ENCODE data around the gene KREMEN1.

- PRO-cap, result bidirectional peak, plus-strand start at chr22:26672747, minus-strand start at chr22:26672671; bidirectional peak, plus-strand start at chr22:26673104, minus-strand start at chr22:26672964
- RAMPAGE, long total RNA, 3 experiments, result start-site peak on the plus strand in 2 of 3 experiments, at chr22:26672747-26672812 at its widest, 9 to 24 reads per replicate
These were observed 51.0 kb downstream of the CRYBA4 start for GRCh38 chr22:26672425-26673553.

DNA sequence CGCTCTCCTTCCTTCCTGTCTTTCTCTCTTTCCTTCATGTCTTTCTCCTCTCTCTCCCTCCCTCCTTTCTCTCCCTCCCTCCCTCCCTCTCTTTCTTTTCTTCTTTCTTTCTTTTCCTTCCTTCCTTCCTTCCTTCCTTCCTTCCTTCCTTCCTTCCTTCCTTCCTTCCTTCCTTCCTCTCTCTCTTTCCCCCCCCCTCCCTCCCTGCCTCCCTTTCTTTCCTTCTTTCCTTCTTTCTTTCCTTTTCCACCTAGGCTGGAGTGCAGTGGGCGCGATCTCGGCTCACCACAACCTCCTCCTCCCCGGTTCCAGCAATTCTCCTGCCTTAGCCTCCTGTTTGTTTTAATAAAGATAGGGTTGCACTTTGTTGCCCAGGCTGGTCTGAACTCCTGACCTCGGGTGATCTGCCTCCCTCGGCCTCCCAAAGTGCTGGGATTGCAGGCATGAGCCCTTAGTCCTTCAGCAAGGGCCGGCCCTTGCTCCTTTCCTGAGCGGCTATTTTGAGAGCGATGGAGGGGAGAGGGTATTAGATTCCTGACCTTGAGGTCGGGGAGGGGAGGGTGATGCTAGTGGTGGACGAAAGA, 280.9 kb downstream of the CRYBA4 start:
- PRO-cap, result no peak
- RAMPAGE, long total RNA, 3 experiments, result no peak in any of the 3 experiments

DNA sequence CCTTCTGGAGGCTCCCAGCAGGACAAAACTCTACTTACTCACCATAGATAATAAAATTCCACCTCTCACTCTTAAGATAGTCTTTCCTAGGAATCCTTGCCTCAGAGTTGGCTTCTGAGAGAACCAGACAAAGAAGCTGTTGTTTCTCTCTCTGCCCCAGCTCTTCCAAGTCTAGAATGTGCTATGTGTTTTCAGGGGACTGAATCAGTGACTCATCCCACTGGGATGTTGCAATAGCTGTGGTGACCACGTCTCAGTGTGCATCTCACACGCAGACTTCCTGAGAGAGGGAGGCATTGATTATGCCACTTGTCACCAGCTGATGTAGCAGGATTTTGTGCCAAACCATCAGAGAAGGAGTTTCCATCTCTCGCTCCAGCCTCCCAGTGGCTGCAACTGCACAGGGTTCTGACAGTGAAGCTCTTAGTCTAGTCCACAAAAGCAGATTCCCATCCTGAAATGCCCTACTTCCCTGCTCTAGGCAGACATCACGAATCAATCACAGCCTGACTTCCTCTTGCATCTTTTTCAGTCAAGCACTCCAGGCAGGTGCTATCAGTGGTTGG, 491.4 kb downstream of the CRYBA4 start:
- PRO-cap, result no peak
- RAMPAGE, long total RNA, 3 experiments, result no peak in any of the 3 experiments

DNA sequence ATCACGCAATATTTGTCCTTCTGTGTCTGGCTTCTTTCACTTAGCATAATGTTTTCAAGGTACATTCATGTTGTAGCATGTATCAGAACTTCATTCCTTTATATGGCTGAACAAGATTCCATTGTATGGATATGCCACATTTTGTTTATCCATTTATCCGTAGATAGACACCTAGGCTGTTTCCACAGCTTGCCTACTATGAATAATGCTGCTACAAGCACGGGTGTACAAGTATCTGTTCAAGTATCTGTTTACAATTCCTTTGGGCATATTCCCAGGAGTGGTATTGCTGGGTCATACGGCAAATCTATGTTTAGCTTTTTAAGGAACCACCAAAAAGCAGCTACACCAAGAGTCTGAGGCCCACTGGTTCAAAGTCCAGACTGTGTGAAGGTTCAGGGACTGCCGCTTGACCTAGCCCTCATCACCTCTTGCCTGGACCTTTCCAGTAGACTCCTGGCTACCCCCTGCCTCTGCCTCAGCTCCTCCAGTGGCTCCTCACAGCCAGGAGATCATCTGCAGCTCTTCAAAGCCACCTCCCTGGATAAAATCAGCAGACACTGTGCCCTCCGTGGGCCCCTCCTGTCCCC, 160.5 kb downstream of the MN1 start:
- PRO-cap, result bidirectional peak, plus-strand start at position 361 of the sequence, minus-strand start at position 207 of the sequence
- RAMPAGE, long total RNA, 3 experiments, result no peak in any of the 3 experiments

DNA sequence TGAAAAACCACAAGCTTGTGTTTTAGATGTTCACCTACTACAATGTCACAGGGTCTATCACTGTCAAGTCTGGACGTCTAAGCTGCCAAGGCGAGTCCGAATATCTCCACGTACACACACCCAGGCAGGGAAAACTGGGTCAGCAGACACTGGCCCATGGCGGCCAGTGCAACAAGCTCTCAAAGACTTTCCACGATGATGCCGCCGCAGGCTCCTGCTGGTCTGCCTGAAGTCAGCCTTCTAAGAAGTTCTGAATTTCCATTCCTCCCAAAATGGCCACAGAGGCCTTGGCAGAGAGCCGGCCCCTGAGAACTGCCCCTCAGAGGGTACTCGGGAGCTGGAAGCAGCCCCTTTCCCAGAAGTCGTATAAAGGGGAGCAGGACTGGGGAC, 17.8 kb downstream of the MN1 start:
- PRO-cap, result unidirectional peak, plus-strand start at position 145 of the sequence
- RAMPAGE, long total RNA, 3 experiments, result no peak in any of the 3 experiments

DNA sequence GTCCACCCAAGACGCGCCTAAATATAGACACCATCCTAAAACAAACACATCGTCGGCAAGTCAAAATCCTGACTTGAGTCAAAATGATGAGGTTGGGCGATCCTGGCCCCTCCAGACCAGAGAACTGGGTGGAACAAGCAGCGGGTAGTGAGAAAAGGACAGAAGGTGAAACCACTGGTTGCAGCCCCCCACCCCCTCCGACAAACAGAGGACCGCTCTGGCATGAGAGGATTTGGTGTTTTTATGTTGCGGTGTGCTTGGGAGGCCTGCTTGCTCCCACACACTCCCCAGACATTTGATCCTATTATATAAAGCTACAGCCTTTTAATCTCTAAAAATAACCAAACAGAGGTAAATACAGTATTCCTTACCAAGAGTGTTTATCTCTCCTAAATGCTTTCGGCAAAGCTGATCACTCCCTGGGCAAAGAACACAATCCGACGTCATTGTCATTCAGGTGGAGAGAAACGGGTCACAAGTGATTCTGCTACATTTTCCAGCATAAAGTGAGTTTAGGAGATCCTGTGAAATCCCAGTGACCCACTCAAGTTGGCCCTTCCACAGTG, 10.1 kb downstream of the MN1 start:
- PRO-cap, result no peak
- RAMPAGE, long total RNA, 3 experiments, result no peak in any of the 3 experiments

GRCh38 chr22:27793173-27793535, 8.4 kb downstream of the MN1 start:
- PRO-cap, result no peak
- RAMPAGE, long total RNA, 3 experiments, result no peak in any of the 3 experiments

GRCh38 chr22:27794948-27795488, 6.5 kb downstream of the MN1 start:
- PRO-cap, result no peak
- RAMPAGE, long total RNA, 3 experiments, result no peak in any of the 3 experiments

- PRO-cap, result no peak
- RAMPAGE, long total RNA, 3 experiments, result no peak in any of the 3 experiments
These were observed 30.7 kb downstream of the PITPNB start for GRCh38 chr22:27888024-27889093.

GRCh38 chr22:27896050-27897165, 22.6 kb downstream of the PITPNB start:
- PRO-cap, result no peak
- RAMPAGE, long total RNA, 3 experiments, result no peak in any of the 3 experiments

- PRO-cap, result no peak
- RAMPAGE, long total RNA, 3 experiments, result no peak in any of the 3 experiments
These were observed 336.3 kb upstream of the PITPNB start for GRCh38 chr22:28255328-28255686.

GRCh38 chr22:28581201-28581665, 98.4 kb downstream of the TTC28 start:
- PRO-cap, result no peak
- RAMPAGE, long total RNA, 3 experiments, result no peak in any of the 3 experiments

DNA sequence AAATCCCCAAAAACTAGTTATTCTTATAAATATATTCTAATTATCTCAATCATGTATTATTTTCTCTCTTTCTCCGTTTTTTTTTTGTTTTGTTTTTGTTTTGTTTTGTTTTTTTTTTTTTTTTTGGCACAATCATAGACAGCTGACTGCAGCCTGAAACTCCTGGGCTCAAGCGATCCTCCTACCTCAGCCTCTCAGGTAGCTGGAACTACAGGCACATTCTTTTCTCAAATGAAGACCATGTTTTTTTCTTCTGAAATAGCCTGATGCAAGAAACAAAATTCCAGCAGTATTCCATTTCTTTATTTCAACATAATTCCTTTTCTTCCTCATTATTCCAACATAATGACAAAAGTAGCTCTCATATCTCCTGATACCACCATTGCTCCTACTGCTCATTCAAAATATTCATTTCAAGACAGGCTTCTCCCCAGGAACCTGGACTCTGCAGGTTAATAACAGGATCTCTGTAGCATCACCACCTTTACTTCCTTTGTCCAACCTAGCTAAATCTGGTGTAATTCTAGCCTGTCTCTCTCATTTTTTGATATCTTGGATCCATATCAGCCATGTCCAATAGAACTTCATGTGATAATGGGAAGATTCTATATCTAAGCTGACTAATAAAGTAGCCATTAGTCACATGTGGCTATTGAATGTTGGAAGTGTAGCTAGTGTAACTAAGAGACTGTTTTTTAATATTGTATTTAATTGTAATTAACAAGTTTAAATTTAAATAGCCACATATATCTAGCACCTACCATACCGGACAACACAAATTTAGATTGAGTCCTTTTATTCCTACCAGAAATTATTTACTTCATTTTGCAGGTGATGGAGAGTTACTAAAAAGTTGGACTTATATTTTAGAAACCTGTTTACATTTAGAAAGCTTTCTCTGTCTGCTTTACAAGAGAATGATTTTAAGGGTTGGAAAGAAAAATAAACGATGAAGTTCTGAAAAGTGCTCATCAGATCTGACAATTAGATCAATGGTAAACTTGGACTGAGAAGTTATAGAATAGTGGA, 95.4 kb downstream of the TTC28 start:
- PRO-cap, result no peak
- RAMPAGE, long total RNA, 3 experiments, result no peak in any of the 3 experiments

DNA sequence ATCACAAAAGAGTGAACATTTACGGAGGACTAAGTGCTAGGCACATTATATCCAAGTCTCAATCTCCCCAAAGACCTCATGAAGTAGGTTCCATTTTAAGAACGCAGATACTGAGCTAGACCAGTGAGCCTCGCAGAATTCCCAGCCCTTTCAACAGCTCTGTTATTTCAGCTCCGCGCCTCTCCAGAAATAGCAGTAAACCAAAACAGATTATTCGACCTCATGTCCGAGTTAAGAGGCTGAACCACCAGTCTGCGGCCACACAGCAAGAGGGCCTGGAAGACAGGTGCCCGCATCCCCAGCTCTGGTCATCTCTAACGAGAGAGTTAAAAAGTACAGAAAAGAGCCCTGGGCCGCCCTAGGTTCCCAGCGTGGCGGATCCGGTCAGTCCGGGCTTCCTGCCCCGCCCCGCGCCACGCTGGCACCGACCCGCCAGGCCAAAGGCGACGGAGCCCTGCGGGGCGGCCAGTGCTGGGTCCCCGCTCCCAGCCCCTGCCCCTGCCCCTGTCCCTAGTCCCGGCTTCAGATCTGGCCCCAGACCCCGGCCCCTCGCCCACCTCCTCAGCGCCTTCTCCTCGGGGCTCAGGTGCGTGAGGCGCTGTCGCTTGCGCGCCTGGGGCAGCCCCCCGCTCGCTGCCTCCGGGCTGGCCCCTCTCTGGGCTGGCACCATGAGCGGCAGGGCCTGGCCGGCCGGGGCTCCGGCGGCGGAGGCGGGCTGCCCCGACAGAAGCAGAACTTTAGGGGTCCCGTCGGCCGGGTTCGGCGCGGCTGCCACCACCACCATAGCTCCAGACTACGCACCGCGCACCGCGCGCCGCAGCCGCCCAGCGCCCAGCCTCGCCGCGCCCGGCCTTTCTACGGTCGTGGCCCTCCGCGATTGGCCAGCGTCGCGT, 27.5 kb downstream of the CCDC117 start:
- PRO-cap, result bidirectional peak, plus-strand start at position 440 of the sequence, minus-strand start at position 316 of the sequence; bidirectional peak, plus-strand start outside the sequence, minus-strand start at position 826 of the sequence
- RAMPAGE, long total RNA, 3 experiments, result no peak in any of the 3 experiments

GRCh38 chr22:28801908-28803118, 29.8 kb downstream of the CCDC117 start:
- PRO-cap, result no peak
- RAMPAGE, long total RNA, 3 experiments, result no peak in any of the 3 experiments

- PRO-cap, result no peak
- RAMPAGE, long total RNA, 3 experiments, result no peak in any of the 3 experiments
These were observed 1.8 kb downstream of the ZNRF3 start for GRCh38 chr22:28885097-28885665.

- PRO-cap, result unidirectional peak, minus-strand start at chr22:28892309
- RAMPAGE, long total RNA, 3 experiments, result no peak in any of the 3 experiments
These were observed 8.8 kb downstream of the ZNRF3 start for GRCh38 chr22:28892111-28892545.

DNA sequence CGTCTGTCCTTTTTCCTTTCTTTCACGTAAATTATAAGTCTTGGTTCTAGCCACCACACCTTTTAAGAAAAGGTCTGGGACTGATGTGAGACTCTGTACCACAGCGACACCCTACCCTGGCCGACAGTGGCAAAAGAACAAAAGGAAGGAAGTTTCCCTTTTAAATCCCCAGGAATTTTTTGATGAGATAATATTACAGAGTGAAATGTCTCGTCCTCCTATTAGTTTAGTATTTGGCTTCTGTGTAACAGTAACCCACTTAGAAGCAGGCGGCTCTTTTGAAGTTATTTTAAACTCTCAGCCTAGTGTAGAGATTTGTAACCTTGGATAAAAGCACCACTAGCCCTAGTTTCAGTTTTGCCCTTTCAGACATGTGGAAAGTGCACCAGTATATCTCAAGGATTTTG, 84.2 kb downstream of the C22orf31 start:
- PRO-cap, result no peak
- RAMPAGE, long total RNA, 3 experiments, result no peak in any of the 3 experiments

DNA sequence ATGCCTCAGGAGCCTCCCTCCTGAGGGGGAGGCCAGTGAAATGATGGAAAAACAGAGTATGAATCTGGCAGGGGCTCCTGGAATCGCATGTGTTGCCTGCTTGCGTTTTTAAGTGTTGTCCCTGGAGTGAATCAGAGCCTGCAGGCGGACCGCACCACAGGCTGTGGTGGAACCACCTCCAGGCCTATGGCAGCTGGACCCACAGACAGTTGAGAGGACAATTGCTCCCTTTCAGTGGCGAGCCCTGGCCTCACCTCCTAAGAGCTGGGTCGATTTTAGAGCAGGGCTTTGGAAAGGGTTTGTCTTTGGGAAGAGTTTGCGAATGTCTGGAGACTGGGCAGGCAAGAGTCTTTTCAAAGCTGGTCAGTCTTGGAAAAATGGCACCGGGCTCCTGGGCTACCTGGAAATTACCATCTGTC, 963 bp upstream of the C22orf31 start:
- PRO-cap, result no peak
- RAMPAGE, long total RNA, 3 experiments, result no peak in any of the 3 experiments

DNA sequence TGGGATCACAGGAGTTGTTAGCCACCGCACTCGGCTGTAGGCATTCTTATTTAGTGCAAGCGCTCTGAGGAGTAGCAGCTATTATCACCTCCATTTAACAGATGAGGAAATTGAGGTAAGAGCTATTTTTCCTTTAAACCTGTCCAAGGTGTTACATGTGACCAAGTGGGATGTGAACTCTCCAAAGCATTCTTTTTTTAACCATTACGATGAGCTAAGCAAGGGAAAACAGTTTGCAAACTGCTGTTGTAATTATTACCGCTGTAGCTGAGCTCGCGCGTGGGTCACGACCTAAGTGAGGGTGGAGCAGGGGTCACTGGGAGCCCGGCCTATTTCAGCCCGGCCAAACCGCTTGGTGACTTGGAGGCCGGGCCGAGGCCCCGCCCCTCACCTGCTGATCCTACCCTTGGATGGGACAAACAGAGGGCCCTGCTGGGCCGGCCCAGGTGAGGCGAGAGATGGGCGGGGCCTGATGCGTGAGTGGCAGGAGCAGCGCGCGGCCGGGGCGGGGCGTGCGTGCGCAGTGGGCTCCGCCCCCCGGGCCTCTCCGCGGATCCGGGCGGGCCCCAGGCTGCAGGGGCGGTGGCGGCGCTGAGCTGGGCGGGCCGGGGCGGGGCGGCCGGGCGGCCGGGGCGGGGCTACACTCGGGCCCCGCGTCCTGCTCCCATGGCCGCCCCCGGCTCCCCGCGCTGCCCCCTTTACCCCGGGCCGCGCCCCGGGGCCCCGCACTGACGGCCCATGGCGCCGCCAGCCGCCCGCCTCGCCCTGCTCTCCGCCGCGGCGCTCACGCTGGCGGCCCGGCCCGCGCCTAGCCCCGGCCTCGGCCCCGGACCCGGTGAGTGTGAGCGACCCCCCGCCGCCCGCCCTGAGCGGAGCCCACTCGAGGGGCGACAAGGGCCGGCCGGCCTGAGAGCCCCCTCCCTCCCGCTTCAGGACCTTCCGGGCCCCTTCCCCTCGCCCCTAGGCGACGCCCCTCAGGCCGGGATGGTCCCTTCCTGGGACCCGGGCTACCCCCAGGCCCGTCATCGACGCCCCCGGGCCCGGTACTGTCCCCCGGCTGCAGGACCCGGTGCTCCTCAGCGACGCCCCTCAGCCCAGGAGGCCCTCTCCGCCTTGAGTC, at the start of gene KREMEN1:
Gene KREMEN1 (plus strand): TSS at position 643 of the 1,120 bp plus-strand sequence.
- PRO-cap, result unidirectional peak, plus-strand start at position 550 of the sequence; unidirectional peak, plus-strand start at position 643 of the sequence; unidirectional peak, plus-strand start at position 728 of the sequence
- RAMPAGE, long total RNA, 3 experiments, result no peak in any of the 3 experiments